HT-29 (cell line): ENCODE results near the genes CCDC116, YPEL1, IGLL5 and RAB36.

GRCh38 chr22:21632339-21633129 lies at the start of gene CCDC116:
TSS of gene CCDC116 (plus strand) at chr22:21632760.
- RAMPAGE, long total RNA, result no peak

DNA sequence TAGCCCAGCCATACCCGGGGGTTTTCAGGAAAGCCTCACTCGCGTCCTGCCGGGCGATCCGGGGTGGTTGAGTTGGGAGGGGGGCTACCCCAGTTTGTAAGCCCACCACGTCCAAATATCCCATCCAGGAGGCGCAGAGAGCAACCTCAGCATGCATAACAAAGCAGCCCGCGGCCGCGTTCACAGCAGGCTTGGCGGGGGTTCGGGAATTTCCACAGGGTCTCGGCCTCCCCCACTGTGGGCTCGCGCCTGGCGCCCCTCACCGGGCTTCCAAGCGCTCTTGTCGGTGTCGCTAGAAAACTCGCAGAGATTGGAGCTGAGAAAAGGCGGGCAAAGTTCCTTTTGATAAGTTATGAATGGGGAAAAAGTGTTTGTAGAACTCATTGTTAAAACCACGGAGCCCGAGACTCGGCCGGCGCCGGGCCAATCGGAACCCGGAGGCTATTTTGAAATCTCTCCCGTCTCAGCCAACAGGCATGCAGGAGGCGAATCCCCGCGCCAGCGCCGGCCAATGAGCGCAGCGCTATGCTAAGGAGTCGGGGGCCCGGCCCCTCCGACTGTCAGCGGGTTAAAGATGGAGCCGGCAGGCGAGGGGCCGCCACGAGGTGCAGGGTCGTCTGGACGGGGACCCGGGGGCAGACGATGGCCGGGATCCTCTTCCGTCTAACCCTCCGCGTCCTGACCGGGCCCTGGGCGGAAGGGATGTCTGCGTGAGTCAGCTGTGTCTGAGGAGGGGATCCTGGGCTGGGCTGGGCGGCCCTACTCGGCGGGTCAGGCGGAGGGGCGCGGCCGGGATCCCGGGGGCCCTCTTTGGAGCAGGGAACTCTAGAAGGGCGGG lies 9.7 kb downstream of the SDF2L1 start:
- RAMPAGE, long total RNA, result no peak

DNA sequence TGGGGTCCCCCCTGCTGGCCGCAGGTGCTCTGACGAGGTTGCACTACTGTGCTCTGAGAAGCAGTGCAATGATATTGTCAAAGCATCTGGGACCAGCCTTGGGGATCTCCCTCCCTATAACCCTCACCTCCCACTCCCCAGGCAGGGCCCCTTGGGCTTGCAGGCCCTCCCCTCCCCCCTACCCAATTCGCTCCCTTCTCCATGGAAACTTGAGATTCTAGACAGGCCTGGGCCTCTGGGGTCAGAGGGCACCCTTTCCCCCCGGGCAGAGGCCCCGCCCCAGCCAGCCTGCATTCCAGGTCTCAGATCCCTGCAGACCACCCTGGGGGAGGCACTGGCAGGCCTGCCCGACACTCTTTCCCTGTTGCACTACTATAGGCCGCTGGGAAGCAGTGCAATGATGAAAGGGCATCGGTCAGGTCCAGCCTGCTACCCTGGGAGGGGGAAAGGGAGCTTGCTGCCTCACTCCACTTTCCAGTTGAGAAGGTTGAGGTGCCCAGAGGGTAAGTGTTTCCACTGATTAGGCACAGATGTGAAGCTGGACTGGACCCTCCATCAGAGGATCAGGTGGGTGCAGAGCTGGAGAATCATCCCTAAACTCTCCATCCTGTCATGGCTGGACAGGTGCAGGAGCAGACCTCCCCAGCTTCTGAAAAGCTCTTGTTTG lies 11.0 kb downstream of the SDF2L1 start:
- RAMPAGE, long total RNA, result no peak

DNA sequence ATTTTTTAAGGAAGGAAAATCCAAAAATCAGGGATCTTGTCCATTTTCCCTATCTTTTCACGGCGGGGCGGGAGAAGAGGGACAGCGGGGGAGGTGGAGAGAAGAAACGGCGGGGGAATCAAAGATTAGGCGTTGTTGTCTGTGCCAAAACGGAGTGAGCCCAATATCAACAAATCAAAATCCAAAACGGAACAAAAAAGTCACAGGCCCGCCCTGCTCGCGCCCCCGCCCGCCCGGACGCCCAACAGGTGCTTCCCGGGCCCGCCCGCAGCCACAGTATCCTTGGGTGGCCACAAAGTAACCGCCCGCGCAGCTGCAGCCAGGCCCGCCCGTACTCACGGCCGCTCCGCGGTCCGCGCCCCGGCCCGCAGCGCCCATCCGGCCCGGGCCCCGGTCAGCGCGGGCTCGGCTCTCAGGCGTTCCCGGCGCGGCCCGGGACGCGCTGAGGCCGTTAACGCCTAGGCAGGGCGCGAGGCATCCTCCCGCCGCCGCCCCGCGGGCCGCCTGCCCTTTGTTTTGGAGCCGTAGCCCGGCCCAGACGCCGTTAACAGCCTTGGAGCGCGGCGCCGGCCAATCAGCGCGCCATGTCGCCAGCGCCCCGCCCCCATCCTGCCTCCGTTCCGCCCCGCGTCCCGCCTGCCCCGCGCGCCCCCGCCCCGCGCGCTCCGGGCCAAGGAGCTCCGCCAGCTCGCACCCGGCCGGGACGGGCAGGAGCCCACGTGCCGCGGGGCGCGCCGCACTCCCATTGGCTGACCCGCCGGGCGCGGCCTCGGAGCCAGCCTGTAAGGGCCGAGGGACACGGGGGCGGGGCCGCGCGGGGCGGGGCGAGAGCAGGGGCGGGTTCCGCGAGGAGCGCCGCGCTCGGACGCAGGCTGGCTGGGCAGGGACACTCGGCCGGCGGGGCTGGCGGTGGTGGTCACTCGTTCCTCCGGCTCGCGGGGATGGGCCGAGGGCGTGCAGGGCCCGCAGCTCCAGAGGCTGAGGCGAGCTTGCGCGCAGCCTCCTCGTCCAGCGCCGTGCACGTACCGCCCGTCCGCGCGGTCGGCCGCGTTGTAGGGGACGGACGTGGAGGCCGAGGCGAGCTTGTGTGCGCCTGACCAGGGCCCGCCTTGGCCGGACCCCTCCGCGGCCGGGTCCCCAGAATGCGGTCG lies at the start of gene YPEL1:
Gene YPEL1 (minus strand): TSS at position 519 of the 1,151 bp plus-strand sequence.
- RAMPAGE, long total RNA, result no peak

GRCh38 chr22:21810773-21811208 lies 56.7 kb downstream of the MAPK1 start:
- RAMPAGE, long total RNA, result no peak

DNA sequence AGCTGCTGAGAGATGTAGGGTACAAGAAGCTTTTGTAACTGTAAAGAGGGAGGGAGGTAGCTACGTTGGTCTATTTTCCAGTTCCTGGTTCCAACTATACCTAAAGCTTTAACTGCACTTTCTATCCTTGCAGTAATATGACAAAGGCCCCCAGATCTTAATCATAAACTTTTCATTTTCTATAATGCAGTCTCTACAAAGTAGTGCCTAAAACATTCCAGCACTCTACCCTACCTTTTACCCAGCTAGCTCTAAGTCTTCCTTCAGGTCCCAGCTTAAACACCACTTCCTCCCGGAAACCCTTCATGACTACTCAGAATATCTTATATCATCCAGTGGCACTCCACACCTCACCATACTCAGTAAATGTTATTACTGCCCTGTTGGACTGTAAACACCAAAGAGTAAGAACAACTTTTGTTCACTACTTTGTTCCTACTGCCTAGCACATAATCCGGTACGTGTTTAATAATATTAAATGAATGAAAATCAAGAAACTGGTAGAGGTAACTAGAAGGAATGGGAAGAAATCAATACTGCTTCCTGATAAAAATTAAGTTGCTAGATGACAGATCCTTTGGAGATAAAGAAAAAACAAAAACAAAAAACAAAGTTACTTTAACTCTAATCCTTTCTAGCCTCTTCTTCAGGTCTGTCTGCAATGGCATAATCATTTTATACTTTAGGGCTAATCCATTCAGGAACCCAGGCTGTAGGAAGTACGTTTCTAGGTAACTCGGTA lies 9.0 kb downstream of the MAPK1 start:
- RAMPAGE, long total RNA, result no peak

DNA sequence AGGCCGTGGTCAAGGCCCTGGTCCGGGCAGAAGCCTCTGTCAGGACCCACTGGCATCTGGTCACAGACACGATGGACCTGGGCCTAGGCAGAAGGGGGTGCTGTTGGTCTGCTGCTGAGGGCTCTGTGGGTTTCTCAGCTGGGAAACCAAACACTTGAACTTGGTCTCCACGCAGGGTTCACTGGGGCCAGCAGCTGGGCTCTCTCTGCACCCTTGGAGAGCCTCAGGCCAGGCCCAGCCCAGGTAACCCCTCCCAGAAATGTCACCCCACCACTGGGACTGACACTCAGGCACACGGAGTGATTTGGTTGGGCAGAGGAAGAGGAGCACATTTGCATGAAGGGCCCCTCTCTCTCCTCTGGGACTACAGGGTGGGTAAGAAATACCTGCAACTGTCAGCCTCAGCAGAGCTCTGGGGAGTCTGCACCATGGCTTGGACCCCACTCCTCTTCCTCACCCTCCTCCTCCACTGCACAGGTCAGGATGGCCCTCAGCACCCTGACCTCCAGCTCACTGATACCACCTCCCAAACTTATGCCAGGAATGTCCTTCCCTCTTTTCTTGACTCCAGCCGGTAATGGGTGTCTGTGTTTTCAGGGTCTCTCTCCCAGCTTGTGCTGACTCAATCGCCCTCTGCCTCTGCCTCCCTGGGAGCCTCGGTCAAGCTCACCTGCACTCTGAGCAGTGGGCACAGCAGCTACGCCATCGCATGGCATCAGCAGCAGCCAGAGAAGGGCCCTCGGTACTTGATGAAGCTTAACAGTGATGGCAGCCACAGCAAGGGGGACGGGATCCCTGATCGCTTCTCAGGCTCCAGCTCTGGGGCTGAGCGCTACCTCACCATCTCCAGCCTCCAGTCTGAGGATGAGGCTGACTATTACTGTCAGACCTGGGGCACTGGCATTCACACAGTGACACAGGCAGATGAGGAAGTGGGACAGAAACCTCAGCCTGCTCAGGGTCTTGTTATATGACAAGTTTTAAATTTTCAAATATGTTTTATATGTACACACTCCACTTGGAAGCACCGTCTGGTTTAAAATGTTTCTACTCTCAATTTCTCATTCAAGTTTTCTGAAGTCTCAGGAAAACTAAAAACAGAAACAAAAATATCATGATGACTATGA lies 48.3 kb upstream of the TOP3B start:
- RAMPAGE, long total RNA, result no peak

GRCh38 chr22:22286106-22286949 lies 41.7 kb downstream of the VPREB1 start:
- RAMPAGE, long total RNA, result no peak

DNA sequence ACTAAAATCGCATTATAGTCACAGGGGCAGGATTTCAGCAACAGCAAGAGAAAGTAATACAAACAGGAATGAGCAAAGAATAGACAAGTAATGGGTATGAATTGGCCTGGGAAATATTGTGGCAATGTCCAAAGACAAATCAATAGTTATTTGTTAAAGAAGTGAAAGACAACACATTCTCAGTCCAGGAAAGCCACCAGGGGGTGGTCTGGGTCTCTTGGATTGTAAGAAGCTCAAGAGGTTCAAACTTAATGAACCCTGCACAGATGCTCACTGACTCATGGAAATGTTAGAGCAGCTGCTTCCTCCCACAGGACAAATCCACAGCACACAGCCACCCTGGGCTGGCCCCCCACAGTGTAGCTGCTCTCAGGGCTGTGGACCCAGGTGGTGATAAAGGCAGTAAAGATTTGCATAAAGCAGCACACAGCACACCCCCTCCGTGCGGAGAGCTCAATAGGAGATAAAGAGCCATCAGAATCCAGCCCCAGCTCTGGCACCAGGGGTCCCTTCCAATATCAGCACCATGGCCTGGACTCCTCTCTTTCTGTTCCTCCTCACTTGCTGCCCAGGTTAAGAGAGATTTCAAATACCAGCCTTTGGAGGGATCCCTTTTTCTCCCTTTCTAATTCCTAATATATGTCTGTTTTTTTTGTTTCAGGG lies 124.7 kb downstream of the VPREB1 start:
- RAMPAGE, long total RNA, result no peak

DNA sequence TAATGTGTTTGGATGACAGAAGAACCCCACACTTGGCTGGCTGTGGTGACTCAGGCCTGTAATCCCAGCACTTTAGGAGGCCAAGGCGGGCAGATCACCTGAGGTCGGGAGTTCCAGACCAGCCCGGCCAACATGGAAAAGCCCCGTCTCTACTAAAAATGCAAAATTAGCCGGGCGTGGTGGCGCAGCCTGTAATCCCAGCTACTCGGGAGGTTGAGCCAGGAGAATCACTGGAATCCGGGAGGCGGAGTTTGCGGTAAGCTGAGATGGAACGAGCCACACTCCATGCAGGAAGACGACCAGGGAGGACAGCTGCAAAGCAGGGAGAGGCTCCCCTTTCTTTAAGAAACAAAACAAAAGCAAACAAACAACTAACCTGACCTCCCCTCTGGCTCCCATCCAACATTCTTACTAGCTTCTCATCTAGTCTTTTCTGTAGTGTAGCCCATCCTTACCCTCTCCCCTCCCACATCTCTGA lies 84.2 kb downstream of the ZNF280B start:
- RAMPAGE, long total RNA, result no peak

DNA sequence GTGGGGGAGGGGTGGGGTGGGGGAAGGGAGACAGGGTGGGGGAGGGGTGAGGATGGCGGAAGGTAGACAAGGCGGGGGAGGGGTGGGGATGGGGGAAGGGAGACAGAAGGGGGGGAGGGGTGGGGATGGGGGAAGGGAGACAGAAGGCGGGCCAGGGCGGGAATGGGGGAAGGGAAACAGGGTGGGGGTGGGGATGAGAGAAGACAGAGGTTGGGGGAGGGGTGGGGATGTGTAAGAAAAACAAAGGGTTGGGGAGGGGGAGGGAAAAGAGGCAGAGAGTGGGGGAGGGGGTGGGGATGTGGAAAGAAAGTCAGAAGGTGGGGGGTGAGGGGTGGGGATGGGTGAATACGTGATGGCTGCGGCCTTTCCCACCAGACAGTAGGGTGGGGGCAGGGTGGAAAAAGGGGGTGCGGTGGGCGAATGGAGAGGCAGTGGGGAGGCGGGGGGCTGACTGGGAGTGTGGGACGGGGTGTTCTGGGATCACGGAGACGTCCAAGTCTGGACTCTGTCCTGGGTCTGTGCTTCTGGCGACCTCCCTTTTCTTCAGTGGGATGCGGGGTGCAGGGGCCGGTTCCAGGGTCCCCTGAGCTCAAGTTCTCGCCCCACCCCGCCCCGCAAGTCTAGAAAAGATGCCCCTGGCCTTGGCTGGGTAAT lies 690 bp downstream of the PRAME start:
- RAMPAGE, long total RNA, result no peak

DNA sequence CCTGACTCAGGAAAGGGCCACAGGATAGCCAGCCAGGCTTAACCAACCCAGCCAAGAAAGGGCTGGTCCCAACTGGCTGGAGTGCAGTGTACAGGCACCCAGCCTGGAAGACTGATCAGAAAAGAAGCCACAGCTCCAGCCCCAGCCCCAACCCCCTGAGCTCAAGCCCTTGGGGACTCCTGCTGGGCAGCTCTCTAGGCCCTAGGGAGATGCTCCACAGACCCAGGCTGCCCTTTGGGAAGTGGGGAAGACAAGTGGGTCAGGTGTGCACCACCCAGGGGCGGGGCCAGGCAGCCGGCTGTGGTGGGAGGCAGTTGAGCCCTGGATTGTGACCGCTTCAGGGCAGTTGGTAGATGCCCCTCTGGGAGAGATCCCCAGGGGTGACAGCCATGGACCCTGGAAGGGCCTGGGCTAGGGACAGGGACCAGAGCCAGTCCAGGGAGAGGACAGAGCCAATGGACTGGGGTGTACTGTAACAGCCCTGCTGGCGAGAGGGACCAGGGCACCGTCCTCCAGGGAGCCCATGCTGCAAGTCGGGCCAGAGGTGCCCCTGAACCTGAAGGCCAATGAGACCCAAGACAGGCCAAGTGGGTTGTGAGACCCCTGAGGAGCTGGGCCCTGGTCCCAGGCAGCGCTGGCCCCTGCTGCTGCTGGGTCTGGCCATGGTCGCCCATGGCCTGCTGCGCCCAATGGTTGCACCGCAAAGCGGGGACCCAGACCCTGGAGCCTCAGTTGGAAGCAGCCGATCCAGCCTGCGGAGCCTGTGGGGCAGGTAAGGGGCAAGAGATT lies at the start of gene IGLL5:
Gene IGLL5 (plus strand): TSS at position 329 of the 789 bp plus-strand sequence.
- RAMPAGE, long total RNA, result no peak

GRCh38 chr22:22895297-22895897 lies 7.8 kb downstream of the IGLL5 start:
- RAMPAGE, long total RNA, result no peak

- RAMPAGE, long total RNA, result no peak
Observed at GRCh38 chr22:23071942-23072612, 1.8 kb downstream of the GNAZ start.

DNA sequence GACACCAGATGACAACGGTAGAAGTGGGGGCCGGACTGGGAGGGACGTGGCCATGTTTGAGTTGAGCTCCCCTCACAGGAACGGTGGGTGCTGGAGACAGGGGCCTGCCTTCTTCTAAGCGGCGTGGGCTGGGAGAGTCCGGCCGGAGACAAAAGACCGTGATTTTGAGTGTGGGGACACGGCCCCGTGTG lies 203 bp downstream of the RSPH14 start:
- RAMPAGE, long total RNA, result no peak

- RAMPAGE, long total RNA, result no peak
Observed at GRCh38 chr22:23144857-23146004, at the start of gene RAB36. TSS of gene RAB36 (plus strand) at chr22:23145477.

DNA sequence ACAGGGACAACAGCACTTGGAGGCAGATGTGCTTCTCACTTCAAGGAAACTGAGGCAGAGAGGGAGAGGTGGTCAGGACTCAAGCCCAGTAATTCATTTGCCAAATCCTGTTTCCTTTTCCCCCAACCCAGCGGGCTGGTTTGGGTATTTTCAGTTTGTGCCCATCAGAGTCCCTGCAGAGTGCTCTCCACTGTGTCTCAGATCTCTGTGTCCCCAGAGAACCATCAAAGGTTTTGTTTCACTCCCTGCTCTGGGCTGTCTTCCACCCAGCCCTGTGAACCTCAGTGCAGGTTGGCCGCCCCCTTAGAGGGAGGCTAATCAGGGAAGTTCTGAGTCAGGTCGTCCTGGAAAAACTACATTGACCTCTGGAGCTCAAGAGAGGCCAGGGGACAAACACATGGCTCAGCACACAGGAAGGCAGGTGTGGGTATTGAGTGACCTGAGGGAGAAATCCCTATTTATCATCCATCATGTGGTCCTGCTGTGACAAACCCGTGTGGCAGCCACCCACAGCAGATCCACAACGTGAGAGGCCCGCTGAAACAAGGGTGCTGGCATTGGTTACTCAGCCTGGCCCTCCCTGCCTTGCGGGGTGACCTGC lies 994 bp upstream of the BCR start:
- RAMPAGE, long total RNA, result no peak

- RAMPAGE, long total RNA, result no peak
Observed at GRCh38 chr22:23192608-23192931, 12.3 kb downstream of the BCR start.

- RAMPAGE, long total RNA, result no peak
Observed at GRCh38 chr22:23225482-23226283, 45.4 kb downstream of the BCR start.

GRCh38 chr22:23255103-23255517 lies 74.8 kb downstream of the BCR start:
- RAMPAGE, long total RNA, result no peak